GM23248 (cell line): ENCODE results near the gene PIGK.

GRCh38 chr1:70864170-70864515, 183.5 kb downstream of the PTGER3 start:
- RAMPAGE, long total RNA, result no peak

DNA sequence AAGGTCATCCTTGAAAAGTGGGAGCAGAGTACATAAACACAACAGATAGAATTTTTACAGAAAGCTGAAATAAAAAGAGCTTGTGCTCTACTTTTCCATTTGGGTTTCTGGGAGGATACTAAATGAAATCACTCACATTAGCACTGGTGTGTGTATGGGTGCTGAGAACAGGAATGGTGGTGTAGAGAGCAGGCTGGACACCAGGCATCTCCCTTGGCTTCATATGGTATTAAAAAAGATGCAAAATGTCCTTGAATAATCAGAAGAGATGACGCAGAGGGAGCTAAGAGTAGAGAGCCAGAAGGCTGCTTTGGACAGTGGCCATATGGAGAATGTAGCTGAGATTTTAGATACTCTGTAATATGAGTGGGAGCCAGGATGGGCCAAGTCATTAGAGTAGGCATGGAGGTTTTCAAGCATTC, 112.3 kb upstream of the ZRANB2 start:
- RAMPAGE, long total RNA, result no peak

DNA sequence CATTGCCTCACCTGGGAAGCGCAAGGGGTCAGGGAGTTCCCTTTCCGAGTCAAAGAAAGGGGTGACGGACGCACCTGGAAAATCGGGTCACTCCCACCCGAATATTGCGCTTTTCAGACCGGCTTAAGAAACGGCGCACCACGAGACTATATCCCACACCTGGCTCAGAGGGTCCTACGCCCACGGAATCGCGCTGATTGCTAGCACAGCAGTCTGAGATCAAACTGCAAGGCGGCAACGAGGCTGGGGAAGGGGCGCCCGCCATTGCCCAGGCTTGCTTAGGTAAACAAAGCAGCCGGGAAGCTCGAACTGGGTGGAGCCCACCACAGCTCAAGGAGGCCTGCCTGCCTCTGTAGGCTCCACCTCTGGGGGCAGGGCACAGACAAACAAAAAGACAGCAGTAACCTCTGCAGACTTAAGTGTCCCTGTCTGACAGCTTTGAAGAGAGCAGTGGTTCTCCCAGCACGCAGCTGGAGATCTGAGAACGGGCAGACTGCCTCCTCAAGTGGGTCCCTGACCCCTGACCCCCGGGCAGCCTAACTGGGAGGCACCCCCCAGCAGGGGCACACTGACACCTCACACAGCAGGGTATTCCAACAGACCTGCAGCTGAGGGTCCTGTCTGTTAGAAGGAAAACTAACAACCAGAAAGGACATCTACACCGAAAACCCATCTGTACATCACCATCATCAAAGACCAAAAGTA, 433.2 kb upstream of the ZRANB2 start:
- RAMPAGE, long total RNA, result no peak

DNA sequence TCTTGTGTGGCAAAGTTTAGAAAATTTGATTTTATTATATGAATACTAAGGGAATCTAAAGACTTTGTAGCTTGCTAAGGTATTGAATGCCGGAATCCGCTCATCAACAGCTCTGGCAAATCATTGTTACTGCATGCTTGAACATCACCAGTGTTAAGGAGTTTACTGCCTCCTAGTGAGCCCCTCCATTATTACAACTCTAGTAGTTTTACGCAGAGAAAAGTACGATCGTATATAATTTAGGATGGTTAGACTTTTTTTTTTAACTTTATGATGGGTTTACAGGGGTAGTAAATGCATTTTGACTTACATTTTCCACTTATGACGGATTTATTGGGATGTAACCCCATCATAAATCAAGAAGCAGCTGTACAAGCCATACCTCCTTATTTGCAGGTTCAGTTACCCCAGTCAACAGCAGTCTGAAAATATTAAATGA, 789 bp downstream of the TYW3 start:
- RAMPAGE, long total RNA, result no peak

GRCh38 chr1:75785588-75785932, 496 bp upstream of the RABGGTB start:
- RAMPAGE, long total RNA, result no peak

GRCh38 chr1:76083182-76083681, 8.7 kb downstream of the ST6GALNAC3 start:
- RAMPAGE, long total RNA, result no peak

GRCh38 chr1:76294511-76294941, 220.0 kb downstream of the ST6GALNAC3 start:
- RAMPAGE, long total RNA, result no peak

DNA sequence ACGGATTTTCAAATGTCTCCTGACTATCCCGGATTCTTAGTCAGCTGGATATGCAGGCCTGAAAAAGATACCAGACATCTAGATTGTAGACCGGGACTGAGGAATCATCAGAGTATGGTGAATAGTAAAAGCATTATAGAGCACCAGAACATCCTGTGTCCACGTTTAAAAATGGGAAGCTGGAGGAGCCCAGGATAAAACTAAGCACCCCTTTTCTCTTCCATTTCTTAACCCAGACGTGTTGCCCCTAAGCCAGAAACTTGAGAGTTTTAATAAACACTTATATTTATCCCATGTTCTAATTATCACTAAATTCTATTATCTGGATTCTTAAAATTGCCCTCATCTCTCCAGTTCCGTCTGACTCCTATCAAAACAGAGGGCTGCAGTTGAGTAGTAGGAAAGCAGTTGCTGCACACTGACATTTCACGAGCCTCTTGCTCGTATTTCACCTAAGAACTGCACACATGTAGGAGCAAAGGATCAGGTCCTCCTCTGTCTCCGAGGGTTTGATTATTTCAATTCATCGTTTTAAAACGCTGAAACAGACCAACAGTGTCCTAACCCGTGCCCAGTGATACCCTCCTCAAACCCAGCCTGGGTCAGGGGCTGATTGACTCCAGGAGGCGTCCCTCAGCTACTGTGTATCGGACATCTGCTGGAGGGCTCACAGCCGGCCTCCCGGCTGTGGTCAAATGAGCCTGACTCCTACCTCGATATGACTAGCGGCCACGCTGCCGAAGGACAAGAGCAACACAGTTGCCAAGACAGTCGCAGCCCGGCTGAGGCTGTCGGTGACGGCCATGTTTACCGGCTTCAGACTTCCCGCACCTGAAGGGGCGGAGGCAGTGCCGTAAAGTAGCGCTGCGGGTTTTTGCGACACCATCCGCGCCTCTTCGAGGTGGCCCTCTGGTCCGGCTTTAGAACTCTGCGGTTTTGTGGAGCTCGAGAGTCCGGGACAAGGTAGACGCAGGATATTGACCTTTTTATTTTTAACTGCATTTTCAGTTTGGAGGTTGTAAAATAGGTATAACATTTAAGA, at the start of gene PIGK:
Gene PIGK (minus strand): TSS at position 833 of the 1,042 bp plus-strand sequence.
- RAMPAGE, long total RNA, result start-site peak on the minus strand centred at position 817 of the sequence, 11 bp wide, 100 and 141 reads in 2 replicates

DNA sequence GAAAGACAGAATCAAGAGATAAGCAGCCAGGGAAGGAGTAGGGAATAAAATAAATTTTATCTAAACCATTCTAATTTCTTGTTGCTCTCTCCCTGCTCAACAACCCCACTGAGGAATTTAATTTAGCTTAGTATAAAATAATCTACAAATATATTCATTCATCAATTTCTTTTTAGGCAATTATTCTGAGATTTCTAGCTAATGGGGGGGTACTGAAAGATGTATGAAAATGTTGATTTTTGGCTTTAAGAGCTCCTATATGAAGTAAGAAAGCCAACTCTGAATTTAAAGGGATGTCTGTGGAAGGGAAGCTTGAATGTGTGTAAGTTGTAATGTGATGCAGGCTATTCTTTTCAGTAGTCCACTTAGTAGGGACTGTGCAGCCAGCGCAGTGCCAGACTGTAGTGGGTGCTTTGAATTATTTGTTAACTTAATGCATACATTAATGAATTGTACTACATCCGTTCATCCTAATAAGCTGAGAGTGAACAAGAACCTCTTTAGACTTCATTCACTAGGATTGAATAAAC, 72.4 kb downstream of the AK5 start:
- RAMPAGE, long total RNA, result no peak

DNA sequence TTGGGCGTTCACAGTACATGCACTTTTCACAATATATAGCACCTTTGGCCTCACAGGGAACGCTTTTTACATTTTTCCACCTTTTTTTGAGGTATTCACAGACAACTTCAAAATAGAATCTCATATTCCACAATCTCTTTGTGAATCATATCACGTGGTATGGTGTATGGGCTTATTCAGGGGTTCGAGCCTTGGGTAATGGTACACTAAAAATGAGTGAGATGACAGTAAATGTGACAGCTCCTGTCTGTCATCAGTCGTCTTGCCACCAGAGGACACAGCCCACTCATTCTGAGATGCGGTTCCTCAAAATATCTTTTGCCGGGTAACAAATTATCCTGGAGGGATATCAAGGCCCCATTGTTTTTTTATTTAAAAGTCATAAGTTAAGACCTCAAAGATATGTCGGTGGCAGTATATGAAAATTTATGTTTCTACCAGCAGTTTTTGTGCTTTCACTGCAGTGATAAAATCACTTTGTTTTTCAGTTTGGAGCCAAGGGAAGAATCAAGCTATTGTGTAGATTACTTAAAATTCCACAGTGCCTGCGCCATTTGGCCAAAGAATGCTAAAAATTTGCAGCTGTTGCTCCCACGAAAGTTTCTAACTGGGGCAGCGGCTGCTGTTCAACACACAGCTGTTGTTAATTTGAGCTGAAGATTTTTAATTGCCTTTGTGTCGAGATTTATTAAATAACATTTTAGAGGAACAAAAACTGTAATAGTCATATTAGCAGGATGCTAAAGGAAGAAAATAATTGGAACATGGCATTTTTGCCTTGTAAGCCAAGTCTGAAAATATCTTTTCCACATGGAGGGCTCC, 168.2 kb downstream of the ZZZ3 start:
- RAMPAGE, long total RNA, result no peak

- RAMPAGE, long total RNA, result no peak
Observed at GRCh38 chr1:77832246-77832758, 52.9 kb downstream of the MIGA1 start.

GRCh38 chr1:78012944-78013554, 8.3 kb downstream of the DNAJB4 start:
- RAMPAGE, long total RNA, result no peak

DNA sequence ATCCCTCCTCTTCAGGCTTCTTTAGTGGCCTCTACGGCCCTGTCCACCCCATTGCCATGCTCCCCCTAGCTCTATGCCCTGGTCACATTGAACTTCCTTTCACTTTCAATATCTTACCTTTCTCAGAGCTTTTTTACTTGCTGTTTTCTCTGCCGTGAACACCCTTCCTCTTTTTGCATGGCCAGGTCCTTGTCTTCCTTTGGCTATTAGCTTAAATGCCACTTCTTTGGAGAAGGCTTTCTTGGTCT, 97.4 kb downstream of the GIPC2 start:
- RAMPAGE, long total RNA, result no peak

GRCh38 chr1:79052804-79053263, 46.3 kb upstream of the ADGRL4 start:
- RAMPAGE, long total RNA, result no peak

DNA sequence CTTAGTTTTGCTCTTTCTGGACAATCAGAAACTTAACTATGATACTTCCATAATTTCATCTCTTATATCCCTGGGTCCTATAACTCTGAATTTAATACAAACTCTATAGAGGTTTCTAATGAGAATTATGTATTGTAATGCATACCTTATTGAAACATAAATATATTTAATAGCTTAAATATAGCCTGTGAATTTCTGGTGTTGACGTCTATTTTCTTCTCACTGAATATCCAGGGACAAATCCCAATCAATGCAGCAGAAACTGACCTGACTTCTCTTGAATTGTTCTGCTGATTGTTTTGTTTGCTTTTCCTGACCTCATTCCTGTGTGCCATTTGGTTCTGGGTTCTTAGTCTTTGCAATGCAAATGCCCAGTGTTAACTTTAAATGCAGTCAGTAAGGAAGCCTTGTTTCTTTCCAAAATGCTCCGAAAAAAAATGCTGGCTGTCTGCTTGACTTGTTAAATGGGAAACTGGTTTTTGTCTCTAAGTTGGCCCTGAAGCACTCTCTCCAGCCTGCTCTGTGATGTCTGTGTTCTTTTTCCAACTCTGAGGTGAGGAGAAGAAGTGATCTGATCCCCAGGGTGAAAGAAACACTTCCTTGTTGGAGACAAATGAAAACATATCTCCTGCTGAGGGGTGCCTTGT, 256.1 kb upstream of the ADGRL4 start:
- RAMPAGE, long total RNA, result no peak

DNA sequence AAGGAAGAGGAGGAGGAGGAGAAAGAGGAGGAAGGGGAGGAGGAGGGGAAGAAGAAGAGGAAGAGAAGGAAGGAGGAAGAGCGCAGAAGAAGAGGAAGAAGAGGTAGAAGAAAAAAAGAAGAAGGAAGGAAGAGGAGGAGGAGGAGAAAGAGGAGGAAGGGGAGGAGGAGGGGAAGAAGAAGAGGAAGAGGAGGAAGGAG, 513.4 kb upstream of the ADGRL4 start:
- RAMPAGE, long total RNA, result no peak

GRCh38 chr1:80945139-80945528, 855.6 kb upstream of the ADGRL2 start:
- RAMPAGE, long total RNA, result no peak

- RAMPAGE, long total RNA, result no peak
Observed at GRCh38 chr1:81174772-81175130, 626.0 kb upstream of the ADGRL2 start.

- RAMPAGE, long total RNA, result no peak
Observed at GRCh38 chr1:81426163-81426685, 374.5 kb upstream of the ADGRL2 start.

DNA sequence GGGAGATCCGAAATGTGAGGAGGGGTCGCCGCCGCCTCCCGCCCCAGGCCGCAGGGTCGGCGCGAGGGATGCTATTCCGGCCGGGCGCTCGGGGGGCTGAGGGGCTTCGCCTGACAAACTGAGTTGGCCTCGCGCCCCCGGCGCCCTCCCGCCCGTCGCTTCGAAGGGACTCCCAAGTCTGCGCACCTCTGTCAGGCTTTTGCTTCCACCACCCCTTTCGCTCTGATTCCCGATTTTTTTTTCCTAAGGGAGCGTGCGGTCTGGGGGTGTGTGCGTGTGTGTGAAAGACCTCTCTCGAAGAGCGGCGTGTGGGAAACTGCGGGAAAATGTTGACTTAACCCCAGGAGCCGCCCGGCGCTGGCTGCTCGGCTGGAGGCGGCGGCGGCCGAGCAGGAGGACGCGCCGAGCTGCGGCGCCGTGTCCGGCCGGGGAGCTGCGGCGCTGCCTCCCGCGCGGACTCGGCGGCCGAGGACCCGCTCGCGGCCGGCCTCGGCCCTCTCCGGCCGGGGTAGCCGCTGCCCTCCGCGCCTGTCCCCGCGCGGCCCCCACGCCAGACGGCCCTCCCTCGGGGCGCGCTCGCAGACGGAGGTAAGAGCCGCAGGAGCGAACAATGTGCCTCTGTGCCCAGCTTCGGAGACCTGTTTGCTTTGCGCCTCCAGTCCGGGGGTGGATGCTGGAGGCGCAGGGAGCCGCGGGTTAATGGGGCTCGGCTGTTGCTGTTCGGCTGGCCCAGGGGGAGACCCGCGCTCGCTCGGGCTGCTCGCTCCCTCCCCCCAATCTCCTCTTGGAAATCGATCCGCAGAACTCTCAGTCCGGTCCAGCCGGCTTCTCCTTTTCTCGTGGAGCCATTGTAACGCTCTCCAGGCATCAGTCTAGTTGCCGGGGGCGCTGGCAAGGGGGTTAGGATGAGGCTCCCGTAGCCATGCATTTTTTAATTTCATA, 1.2 kb downstream of the ADGRL2 start:
- RAMPAGE, long total RNA, result no peak